Placental pericyte (primary cell): ENCODE measurements around a stretch of chr10.

GRCh38 chr10:110646372-110646911 is 2.3 kb downstream of the RBM20 start:
- CAGE, long polyA plus RNA = no peak

DNA sequence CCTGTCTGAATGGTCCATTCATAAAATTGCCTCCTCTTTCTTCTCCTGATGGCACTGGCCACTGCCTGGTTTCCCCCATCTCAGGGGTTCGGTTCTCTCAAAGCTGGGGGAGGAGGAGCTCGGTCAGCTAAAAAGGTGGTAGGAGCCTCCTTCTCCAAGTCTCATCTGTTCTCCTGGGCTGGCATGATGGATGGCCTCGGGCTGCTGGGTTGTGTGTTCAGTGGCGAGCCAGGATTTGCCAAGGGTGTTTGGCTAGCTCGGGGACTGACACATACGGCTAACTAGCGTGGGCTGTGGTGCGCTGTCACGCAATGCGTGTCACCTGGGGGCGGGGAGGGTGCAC is 36.2 kb downstream of the RBM20 start:
- CAGE, long polyA plus RNA = no peak

GRCh38 chr10:110684529-110685027 is 40.4 kb downstream of the RBM20 start:
- CAGE, long polyA plus RNA = no peak

- CAGE, long polyA plus RNA = no peak
These were observed 54.8 kb downstream of the RBM20 start for GRCh38 chr10:110699061-110699216.

GRCh38 chr10:110701014-110701685 is 57.0 kb downstream of the RBM20 start:
- CAGE, long polyA plus RNA = no peak

DNA sequence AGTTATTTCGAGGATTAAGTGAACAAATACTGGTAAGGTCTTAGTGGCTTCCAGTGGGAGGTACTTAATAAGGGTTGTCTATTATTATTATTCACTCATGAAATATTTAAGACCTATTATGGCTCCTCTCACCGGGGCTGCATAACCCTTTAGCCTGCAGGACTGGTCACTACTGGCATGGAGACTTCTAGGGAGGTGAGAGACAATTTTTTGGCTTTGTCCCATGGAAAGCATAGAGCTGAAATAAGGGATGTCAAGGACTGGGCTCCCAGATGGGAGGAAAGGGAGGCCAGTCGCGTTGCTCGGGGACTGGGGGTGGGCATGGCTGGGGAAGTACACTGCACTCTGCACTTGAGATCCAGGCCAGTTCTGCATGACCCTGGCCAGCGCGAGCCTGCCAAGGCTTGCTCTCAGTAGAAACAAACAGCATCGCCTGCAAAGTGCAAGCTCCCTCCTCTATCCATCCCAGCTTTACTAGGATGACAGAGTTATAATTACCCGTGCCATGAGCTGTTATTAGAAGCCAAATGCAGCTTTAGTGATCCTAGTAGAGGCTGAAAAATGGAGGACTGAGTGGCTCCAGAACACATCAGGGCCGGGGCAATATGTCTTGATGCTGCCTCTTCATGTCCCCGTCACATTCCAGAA is 43.9 kb upstream of the PDCD4 start:
- CAGE, long polyA plus RNA = no peak

DNA sequence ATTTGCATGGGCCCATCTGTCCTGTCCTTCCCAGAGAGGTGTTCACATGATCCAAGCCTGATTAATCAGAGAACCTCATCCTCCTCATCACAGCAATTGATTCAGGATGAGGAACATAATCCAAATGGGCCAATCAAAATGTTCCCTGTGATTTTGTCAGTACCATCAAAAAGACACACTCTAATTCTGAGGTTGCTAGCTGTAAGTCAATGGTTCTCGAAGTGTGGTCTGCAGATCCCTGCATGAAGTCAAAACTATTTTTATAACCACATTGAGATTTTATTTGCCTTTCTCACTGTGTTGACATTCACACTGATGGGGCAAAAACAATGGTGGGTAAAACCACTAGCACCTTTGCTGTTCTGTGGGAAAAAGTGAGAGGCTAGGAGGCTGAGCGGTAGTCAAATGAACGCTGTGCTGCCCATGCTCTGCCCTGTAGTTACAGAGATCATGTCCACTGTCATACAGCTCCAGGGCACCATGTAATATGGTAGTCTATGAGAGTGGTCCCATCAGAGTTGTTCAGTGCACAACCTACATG is 21.7 kb upstream of the PDCD4 start:
- CAGE, long polyA plus RNA = no peak

- CAGE, long polyA plus RNA = no peak
These were observed 22.0 kb upstream of the TECTB start for GRCh38 chr10:112261257-112261592.

DNA sequence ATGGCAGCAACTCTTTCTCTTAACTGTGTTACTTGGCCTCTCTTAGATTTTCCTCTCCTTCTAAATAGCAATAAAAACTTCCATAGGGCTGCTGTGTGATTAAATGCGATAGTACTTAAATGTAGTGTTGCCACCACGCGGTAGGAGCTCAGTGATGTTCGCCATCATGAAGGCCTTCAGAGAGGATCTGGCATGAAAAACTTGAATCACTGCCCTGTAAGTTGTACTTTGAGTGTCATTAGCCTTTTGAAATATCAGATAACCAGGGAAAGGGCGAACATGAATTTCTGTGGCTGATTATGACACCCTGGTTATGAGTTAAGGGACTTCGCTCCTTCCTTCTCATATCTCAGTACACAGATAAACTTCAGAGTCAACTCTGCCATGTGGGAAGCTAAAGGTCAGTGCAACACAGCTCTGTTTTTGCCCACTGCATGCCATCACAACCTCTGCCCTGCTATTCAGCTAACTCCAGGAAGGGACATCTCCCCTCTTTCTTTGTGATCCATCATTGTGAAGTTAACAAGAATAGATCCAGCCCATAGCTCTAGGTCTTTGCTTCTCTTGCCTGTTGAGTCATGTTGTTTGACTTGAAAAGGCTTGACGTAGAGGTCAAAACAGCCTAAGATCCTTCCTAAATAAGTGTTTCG is 8.9 kb upstream of the ACSL5 start:
- CAGE, long polyA plus RNA = no peak

DNA sequence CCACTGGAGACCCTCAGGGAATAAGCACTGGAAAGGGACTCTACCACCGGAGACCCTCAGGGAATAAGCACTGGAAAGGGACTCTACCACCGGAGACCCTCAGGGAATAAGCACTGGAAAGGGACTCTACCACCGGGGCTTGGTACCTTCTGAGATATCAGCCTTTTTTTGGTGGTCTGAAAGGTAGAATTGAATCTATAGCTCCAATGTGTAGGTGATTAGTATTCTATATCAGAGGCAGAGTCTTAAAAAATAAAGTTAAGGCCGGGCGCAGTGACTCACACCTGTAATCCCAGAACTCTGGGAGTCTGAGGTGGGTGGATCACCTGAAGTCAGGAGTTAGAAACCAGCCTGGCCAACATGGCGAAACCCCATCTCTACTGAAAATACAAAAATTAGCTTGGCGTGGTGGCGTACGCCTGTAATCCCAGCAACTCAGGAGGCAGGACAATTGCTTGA is 3.1 kb downstream of the ACSL5 start:
- CAGE, long polyA plus RNA = no peak

GRCh38 chr10:112952269-112952997 is 2.4 kb downstream of the TCF7L2 start:
- CAGE, long polyA plus RNA = no peak

- CAGE, long polyA plus RNA = no peak
These were observed 57.5 kb downstream of the TCF7L2 start for GRCh38 chr10:113007280-113008163.

DNA sequence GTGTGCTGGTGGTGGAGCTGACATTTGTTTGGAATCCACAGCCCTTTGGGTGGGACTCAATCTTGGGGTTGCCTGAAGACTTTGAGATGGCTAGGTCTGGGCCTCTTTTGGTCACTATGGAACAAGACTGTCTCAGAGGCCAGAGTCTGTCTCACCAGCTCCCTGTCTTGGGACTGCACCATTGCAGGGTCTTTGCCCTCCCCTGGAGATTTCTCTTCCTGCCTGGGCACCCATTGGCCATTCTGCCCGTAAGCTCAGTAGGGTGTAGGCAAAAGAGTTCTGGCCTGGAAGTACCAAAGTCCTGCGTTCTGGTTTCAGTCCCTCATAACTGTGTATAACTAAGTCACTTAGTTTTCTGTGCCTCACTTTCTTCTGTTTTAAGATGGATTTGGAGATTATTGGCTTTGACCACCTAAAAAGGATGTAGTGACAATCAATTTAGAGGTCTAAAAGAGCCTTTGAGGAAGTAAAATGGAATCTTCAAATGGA is 80.8 kb downstream of the TCF7L2 start:
- CAGE, long polyA plus RNA = no peak

GRCh38 chr10:113053606-113054385 is 103.7 kb downstream of the TCF7L2 start:
- CAGE, long polyA plus RNA = no peak

DNA sequence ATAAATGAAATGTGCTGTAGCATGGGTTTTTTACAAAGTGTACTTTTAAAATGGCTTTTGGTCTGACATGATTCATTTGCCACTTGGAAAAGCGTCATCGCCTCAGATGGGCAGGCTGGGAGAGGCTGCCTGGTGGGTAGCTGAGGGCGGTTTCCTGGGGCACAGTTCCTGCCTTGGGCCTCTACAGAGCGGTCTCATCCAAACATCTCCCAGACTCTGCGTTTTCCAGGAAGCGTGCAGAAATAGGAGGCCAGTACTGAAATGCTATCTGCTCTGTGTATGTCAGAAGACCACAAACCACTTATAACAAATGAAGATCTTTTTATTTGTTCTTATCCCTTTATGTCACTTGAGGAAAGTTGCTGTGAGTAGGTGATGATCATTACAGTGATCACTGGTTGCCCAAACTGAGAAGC is 106.7 kb downstream of the TCF7L2 start:
- CAGE, long polyA plus RNA = no peak

- CAGE, long polyA plus RNA = no peak
These were observed 141.8 kb downstream of the TCF7L2 start for GRCh38 chr10:113091597-113092445.

GRCh38 chr10:113112416-113113249 is 162.6 kb downstream of the TCF7L2 start:
- CAGE, long polyA plus RNA = no peak

DNA sequence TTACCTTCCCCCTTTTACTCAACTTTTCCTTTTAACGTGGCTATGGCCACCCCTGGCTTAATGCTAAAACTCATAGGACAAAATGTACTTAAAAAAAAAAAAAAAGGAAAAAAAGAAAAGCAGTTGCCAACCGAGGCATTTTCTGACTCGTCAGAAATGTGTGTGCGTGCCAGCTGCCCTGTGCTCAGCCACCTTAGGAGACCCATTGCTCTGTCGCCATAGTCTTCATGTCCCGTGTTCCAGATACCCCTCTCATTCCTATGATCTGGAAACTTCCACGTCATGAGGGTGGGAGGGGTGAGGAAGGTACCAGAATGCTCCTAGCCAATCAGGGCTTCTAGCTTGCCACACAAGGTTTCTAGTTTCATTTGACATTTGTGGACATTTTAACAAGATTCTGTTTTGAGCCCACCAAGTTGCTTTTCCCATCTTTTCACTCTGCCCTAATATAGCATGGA is 212.9 kb downstream of the TCF7L2 start:
- CAGE, long polyA plus RNA = no peak

GRCh38 chr10:113166449-113167031 is 216.5 kb downstream of the TCF7L2 start:
- CAGE, long polyA plus RNA = no peak

GRCh38 chr10:113320934-113321546 is 231.8 kb upstream of the HABP2 start:
- CAGE, long polyA plus RNA = no peak